AG09319 (cell line): ENCODE data around the genes ADRA2A and TECTB.

DNA sequence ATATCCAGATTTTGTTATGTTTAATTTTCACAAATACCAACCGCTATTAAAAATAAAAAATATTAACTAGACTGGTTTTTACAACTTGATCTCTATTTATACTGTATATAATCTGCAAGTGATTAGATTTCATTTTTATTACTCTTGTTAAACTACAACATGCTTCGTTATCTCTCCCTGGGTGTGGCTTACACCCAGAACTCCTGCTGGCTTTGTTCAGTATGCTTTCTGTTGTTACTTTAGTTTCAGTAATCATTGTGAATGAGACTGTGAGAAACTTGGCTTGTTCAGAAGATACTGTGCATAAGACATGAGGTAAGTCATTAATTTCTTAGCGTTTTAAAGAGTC lies 11.7 kb upstream of the ADD3 start:
- RRBS = no CpG with 5 or more reads among the region's 3 CpGs

DNA sequence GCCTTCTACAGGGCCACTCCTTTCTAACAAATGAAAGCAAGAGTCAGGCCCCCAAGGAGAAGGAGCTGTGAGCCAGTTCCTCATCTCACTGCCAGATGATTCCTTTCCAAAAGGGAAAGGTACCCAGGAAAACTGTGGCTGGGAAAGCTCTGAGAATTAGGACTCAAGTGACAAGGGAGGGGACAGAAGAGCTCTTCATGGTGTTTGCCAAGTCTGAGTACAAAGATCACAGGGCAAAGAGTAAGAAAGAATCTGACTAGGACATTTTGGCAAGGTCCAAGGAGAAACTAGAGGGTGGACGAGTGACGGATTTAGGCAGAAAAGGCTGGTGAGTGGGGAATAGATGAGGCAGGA lies 3.4 kb upstream of the MXI1 start:
- RRBS = no CpG with 5 or more reads among the region's 2 CpGs

- RRBS = no CpG with 5 or more reads among the region's 1 CpG
These were observed 6.3 kb downstream of the SMNDC1 start for GRCh38 chr10:110298333-110298833.

DNA sequence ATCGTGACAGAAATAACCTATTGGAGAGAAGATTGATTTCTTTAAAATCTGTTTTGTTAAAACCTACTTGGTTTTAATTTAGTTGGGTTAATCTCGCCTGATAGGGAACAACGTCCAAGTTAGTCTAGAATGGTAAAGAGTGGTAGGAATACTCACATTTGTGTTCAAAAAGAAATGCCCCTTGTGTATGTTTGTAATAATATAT lies 643 bp upstream of the SMNDC1 start:
- RRBS = no CpG with 5 or more reads among the region's 3 CpGs

GRCh38 chr10:110356354-110357231 lies 51.9 kb upstream of the SMNDC1 start:
- RRBS = no CpG with 5 or more reads among the region's 25 CpGs

DNA sequence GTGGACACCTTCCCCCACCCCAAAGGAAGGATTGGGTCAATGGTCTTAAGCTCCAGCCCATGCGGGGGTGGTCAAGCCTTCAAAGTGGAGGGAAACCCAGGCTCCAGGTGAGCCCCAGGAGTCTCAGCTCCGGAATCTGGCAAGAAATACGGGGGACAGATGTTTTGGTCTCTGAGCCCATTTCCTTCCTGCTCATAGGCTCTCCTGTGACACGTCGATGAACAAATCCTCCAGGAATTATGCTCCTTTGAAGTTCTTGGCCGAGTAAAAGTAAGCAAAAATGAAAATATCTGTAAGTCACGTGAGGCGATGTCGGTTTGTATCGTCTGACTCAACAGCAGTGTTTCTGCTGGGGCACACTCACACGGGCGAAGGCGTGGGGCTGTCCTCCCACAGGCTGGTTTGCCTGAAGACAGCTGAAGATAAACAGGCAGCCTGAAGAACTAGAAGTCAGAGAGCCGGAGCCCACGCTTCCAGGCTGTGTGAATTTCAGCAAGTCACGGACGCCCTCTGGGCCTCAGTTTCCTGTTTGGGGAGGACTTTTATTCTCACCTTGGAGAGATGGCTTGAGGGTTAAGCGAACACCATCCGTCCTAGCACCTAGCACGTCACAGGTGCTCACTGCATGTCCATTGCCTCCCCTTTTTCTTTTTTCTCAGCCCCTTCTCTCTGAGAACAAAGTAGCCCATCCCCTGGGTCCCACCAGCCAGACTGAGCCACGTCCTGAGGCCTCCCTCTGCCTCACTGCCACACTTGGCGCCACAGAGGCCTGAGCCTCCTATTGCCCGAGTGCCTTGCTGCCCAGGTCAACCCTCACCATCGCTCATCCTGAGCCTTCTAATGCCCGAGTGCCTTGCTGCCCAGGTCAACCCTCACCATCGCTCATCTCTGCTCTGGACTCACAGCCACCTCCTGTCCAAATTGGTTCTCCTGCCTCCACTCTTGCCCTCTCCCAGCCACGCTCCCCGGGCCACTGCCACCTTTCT lies 52.8 kb upstream of the SMNDC1 start:
- RRBS = no CpG with 5 or more reads among the region's 28 CpGs

- RRBS = no CpG with 5 or more reads among the region's 7 CpGs
These were observed 91.1 kb upstream of the SMNDC1 start for GRCh38 chr10:110395668-110396455.

- RRBS = no CpG with 5 or more reads among the region's 4 CpGs
These were observed 16.1 kb downstream of the DUSP5 start for GRCh38 chr10:110513699-110514348.

DNA sequence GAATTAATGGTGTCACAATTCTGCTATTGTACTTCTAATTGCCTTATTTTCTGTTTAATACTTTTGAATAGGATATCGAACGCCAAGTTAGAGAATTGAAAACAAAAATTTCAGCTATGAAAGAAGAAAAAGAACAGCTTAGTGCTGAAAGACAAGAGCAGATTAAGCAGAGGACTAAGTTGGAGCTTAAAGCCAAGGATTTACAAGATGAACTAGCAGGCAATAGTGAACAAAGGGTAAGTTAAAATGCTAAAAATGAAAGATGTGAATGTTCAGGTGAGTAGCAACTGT lies 15.8 kb downstream of the SMC3 start:
- RRBS = no CpG with 5 or more reads among the region's 2 CpGs

DNA sequence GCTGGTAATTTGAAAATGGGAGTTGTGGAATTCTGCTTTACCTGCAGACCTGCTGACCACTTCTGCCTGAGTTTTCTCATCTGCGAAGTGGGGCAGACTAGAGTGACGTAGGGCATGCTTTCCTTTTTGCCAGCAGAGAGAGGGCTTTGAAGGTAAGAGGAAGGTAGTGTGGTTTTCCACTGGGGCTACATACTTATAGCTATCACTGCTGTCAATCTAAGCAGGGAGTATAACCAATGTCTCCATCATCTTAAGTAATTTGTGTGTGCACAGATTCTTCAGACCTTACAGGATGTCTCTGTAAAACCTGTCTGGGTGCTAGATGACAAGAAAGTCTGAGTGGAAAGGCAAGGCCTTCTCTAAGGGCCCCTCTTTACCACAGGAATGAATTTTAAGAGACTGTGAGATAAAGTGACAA lies 106.8 kb downstream of the RBM20 start:
- RRBS = no CpG with 5 or more reads among the region's 2 CpGs

DNA sequence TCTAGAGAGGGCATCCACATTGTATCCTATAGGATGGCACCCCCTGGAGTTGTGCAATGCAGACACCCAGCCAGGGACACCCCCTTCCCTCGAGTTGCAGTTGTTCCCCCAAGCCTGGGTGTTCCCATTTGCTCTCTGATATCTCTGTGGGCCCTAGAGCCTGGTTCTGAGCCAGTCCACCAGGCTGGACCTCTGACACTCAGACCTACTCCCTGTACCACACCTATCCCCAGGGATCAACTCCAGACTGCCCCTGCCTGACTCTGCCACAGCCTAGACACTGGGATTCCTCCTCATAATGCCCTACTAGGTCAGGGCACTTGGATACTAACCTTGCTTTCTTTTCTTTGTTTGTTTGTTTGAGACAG lies 30.9 kb upstream of the PDCD4 start:
- RRBS = no CpG with 5 or more reads among the region's 1 CpG

GRCh38 chr10:110906934-110907818 lies 11.8 kb downstream of the BBIP1 start:
- RRBS = no CpG with 5 or more reads among the region's 11 CpGs

GRCh38 chr10:111076657-111077596 lies at the start of gene ADRA2A:
ADRA2A (plus strand) TSS chr10:111077029.
- RRBS = 3% methylated on average over 17 of the region's 88 CpGs

DNA sequence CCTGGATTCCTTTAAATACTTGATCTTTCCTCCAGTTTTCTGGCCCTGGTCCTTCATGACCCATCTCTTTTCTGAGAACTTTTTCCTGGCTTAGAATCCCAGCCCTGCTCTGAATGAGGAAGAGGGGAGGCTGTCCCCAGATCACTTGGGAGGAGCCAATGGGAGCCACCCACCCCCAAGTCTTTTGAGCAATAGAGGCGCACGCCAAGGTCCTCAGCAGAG lies 126.7 kb downstream of the ADRA2A start:
- RRBS = no CpG with 5 or more reads among the region's 2 CpGs

DNA sequence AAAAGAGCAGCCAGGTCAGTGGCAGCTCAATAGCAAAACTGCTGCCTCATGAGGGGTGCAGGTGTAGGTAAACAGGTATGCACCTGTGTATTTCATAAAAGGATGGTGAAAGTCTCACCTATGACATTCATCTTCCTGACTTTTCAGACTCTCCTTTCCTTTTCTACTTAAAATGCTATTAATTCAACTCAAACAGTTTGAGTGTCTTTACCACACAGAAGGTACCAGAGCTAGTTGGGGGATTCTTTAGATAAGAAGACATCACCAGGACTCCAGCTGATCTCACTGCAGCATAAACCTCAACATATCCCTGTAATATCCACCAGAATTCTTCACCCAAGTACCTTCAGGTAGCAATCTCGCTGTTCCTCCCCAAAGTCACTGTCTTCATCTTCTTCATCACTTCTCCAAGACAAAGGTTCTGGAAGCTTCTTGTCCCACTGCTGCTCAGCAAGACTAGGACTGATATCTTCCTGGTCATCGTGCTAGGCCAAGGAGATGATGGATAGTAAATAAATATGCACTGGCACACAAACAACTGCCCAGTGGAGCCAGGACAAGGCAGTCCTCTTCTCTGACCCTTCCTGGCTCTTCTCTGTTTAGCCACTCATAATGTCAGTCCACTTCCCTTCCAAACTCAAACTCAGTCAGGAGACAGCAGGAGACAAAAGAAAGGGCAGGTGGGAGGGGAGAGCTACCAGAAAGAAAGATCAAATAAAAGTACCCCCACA lies 26.5 kb downstream of the GPAM start:
- RRBS = no CpG with 5 or more reads among the region's 2 CpGs

- RRBS = no CpG with 5 or more reads among the region's 6 CpGs
These were observed at the start of gene TECTB for GRCh38 chr10:112283189-112283504. TECTB (plus strand) TSS chr10:112283400.

GRCh38 chr10:112783629-112784060 lies 166.4 kb upstream of the TCF7L2 start:
- RRBS = no CpG with 5 or more reads among the region's 9 CpGs

DNA sequence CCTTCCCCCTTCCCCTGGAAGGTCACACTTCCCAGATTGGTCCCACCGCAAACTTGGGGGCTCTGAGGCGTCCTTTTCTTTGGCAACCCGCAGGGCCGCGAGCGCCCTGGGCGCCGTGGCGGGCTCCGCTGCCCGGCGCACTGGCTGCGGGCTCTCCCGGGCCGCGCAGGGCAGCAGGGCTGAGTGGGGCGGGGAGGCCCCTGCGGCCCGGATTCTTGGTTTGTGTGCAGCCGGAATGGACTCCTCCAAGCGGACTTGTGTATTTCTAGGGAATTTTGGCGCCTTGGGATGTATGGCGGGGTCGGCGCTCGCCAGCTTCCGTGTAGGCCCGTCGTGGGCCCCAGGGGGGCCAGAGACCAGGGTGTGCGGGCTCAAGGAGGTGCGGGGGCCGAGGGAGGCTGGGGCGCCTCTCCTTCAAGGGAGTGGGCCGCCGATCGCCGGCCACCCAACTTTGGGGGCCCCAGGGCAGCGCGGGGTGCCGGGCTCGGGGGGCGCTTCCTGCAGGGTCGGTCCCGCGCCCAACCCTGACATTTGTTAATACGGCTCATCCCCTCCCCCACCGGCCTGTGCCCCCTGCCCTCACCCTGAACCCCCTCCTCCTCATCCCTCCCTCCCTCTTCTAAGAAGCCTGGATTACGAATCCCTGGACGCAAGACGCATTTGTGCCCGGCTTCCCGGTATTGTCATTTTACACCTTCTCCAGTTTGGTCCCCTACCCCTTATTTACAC lies 2.4 kb downstream of the TCF7L2 start:
- RRBS = 2% methylated on average over 16 of the region's 52 CpGs

- RRBS = no CpG with 5 or more reads among the region's 8 CpGs
These were observed 14.5 kb downstream of the TCF7L2 start for GRCh38 chr10:112964469-112965030.

DNA sequence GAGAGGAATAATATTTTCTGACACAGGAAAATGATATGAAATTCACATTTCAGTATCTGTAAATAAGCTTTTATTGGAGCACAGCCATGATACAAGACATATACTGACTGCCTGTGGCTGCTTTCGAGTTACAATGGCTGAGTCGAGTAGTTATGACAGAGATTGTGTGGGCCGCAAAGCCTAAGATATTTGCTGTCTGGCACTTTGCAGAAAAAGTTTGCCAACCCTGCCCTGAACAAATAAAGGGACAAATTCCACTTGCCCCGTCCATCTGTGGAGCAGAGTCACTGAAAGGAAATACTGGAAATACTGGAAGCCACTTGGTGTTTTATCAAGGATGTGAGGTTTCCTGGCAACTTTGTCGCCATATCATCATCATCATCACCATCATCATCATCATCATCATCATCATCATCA lies 85.7 kb downstream of the TCF7L2 start:
- RRBS = no CpG with 5 or more reads among the region's 5 CpGs